Right cardiac atrium (tissue), 1 donor: ENCODE measurements around a stretch of chr3.

DNA sequence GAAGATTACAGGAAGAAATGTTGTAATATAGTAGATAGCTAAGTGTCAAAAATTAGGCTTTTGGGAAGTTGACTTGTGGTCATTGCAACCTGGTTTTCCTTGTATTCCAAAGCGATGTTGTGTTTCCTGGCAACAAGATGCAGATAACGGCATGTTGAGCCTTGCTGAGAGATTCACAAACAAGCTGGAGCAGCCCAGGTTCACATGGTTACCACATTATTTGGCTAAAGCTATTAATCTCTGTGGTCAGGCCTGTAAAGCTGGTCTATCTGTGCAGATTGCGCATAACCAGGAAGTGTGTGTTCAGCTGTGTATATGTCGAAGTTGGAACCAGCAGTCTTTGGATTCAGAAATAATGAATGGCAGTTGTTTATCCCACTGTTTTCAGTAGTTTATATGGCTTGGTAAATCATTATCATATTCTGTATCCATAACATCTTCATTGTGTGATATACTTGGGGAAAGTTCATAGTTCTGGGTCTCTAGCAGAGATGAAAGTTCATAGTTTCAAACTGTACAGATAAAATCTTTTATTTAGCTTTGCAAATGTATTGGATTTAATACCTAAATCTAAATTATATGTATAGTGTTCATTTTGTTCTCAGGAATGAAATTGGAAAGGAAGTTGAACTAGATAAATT is 6.7 kb downstream of the TIPARP start:
- PRO-cap, result no peak

DNA sequence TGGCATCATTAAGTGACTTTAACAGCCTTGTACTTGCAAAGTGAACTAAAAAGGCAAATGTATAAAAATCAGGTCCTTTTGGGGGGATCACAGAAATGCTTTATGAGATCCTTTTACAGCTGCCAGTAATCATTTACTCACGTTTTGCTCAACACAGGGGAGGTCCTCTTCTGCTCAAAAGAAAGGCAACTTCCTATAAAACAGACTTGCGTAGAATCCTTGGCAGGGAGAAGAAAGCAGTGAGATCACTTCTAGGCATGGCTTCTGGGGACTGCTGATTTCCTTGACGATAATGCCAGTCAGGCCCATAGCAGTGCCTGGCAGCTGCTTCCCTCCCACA is 89.5 kb downstream of the CCNL1 start:
- PRO-cap, result no peak

DNA sequence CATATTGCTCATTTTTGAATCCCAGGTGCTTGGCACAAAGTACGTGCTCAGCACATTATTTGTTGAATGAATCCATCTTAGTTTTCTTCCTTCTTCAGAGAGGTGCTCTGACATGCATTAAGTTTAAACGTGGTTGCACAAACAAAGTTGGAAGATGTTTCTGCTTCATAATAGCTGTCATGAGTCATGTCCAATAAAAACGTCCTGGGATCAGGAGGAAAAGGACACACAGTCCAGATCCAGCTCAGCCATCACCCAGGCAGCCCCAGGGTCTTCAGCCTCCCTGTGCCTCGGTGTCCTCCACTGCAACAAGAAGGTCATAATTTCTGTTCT is 55.5 kb downstream of the CCNL1 start:
- PRO-cap, result no peak

GRCh38 chr3:157123612-157124082 is 36.3 kb downstream of the CCNL1 start:
- PRO-cap, result no peak

GRCh38 chr3:157160652-157161375 is 867 bp upstream of the CCNL1 start:
- PRO-cap, result bidirectional peak, plus-strand start at chr3:157160735, minus-strand start at chr3:157160766; bidirectional peak, plus-strand start at chr3:157161063, minus-strand start at chr3:157160811

- PRO-cap, result no peak
Observed at GRCh38 chr3:158634751-158635110, 9.6 kb upstream of the GFM1 start.

- PRO-cap, result no peak
Observed at GRCh38 chr3:158769552-158770164, 32.2 kb upstream of the MFSD1 start.

GRCh38 chr3:158773940-158774903 is 27.6 kb upstream of the MFSD1 start:
- PRO-cap, result no peak

GRCh38 chr3:159451052-159451471 is 178.0 kb downstream of the IQCJ-SCHIP1 start:
- PRO-cap, result no peak

- PRO-cap, result no peak
Observed at GRCh38 chr3:159627801-159628056, 354.7 kb downstream of the IQCJ-SCHIP1 start.

GRCh38 chr3:159764852-159766131 is 459.9 kb upstream of the C3orf80 start:
- PRO-cap, result no peak

- PRO-cap, result no peak
Observed at GRCh38 chr3:159796623-159797290, 428.5 kb upstream of the C3orf80 start.

DNA sequence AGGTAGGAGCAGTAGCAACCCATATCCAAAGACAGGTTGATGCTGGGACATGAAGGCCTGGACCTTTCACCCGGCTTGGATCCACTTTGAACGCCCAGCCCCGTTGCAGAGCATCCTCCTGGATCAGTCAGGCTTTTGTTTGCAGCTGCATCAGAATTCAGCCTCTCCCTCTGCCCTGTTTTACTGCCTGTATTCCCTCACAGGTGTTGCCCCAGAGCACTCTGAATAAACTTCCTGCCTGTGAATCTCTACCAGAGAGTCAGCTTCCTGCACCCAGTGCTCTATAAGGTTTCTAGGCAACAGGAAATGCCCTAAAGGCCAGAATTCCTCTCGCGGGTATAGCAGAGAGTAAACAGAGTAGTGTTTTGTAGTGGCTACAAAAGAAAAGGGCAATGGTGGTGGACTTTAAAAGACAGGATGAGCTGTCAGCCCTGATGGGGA is 411.1 kb upstream of the C3orf80 start:
- PRO-cap, result no peak

GRCh38 chr3:159929107-159930053 is 295.8 kb upstream of the C3orf80 start:
- PRO-cap, result no peak

GRCh38 chr3:160400199-160400773 is 836 bp downstream of the SMC4 start:
- PRO-cap, result no peak

DNA sequence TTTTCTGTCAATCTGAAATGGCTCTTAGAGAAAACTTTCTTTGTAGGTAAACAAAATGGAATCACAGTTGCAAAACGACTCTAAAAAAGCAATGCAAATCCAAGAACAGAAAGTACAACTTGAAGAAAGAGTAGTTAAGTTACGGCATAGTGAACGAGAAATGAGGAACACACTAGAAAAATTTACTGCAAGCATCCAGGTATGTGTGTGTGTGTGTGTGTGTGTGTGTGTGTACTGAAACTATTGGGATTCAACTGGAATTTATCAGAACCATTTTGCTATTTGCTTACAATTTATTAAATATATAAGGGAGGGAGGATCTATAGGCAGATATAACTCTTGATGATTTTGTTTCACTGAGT is 24.8 kb downstream of the TRIM59 start:
- PRO-cap, result no peak

GRCh38 chr3:160498584-160499280 is 49.1 kb upstream of the TRIM59 start:
- PRO-cap, result no peak

GRCh38 chr3:160500657-160501084 is 51.1 kb upstream of the TRIM59 start:
- PRO-cap, result no peak

DNA sequence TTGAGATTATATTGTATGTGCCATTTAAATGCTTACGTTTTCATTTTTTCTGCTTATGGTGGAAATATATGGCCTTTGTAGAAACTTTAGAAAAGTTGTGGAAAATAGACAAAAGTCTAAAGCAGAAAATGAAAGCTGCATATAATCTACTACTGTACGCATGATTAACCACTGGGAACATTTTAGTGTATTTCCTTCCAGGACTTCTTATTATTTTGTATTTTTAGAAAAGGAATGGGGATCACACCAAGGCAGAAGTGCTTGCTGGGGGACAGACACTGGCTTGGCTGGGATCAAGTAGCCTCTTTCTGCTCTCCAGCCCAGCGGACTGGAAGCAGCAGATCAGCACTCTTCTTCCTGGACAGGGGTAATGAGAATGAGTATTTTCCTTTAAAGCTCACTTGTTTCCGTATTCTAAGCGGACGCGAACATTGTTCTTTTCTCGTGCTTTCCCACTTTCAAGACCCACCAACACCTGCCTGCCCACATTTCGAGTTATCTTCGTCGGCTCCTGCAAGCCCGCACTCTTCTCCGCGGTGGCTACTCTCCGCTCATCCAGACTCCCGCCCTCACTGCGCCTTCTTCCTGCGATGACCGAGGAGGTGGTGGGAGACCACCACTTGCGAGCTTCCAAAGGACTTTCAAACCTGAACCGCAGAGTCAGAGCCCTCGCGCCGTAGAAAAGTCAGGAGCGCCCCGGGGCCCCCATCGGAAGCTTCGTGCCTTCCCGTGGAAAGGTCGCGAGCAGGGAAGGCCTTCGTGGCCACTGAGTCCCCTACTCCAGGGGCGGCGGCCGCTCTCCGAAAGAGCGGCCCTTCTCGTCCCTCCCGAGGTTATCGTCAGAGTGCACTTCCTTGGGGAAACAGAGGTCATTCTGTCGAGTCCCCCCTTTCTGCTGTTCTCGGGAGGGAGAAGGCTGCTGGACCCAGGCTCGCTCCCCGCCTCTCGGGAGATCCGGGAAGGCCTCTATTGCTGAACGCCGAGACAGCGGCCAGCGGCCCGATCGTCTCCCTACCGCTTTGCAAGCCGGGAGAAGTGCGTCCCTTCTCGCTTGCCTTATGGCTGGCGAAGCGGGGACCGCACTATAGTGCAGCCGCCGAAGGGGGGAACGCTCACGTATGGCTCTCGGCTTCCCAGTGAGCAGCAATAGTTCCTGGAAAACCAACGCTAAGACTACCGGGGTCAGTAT is 1.5 kb upstream of the PPM1L start:
- PRO-cap, result bidirectional peak, plus-strand start at position 1,085 of the sequence, minus-strand start at position 1,021 of the sequence

DNA sequence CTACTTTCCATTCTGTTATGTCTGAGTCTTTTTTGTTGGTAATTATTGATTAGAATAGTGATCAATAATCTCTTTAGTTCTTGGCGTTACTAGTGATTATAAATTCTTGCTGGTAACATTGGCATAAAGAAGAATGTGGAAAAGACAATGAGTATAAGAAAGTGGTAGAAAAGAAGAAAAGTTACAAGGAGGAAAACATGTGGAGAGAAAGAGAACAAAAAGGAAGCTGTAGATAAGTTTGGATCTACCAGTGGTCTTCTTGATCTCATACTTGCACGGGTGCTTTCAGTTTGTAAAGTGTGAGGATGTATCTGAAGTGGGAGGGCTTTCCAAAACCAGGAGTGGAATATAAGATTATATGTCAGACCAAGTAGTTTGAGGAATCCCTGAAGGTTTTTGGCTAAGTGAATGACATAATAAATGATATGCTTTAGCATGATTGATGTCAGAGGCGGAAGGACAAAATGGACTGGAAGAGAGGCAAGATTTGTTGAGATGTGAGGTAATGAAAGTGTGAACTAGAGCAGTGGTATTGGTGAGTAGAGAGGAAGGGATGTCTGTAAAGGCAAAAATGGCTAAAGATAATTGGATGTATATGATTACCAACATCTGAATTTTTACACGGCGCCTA is 61.0 kb downstream of the PPM1L start:
- PRO-cap, result no peak